AG09319 (cell line): ENCODE data around the gene ADIPOQ.

GRCh38 chr3:186606251-186606656, 6.6 kb upstream of the AHSG start:
- RRBS, result no CpG with 5 or more reads among the region's 2 CpGs

DNA sequence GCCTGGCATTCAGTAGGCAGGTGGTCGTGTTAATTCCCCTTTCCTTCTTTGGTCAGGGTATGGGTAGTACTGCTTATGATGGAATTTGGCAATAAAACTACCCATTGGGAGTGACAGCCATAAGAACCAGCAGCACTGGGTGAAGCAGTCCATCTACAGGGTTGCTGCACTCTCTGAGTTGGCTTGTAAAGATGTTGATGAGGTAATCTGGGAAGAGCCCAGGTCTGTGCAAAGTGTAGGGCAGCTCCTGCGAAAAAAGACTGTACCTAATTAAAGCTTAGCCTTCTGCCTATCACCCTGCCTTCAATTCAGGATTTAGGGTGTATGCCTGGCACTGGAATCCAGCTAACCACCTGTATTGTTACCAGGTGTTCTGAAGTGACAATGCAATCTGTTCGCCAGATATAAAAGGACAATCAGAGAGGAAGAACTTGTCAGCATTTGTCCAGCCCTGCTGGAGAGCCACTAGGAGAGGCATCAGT, 4.6 kb upstream of the FETUB start:
- RRBS, result no CpG with 5 or more reads among the region's 3 CpGs

DNA sequence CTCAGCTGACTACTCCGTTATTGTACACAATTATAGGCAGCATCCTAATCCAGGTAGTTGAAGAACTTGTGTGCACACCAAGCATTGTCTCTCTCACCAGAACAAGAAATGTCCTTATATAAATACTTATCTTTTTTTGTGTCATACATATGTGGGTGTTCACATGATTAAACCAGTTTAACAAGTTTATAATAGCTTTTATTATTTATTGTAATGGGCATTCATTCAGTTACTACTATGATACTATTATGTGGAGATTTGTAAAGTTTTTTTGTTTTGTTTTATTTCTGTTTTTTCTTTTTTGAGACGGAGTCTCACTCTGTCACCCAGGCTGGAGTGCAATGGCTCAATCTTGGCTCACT, 2.5 kb upstream of the RFC4 start:
- RRBS, result no CpG with 5 or more reads among the region's 2 CpGs

DNA sequence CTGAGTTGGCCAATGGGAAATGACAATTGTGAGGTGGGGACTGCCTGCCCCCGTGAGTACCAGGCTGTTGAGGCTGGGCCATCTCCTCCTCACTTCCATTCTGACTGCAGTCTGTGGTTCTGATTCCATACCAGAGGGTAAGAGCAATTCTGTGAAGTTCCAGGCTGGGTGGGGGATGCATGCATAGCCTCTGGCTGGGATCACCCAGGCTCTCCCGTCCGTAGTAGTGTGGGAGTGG, at the start of gene ADIPOQ:
Gene ADIPOQ (plus strand): TSS at position 98 of the 238 bp plus-strand sequence.
- RRBS, result no CpG with 5 or more reads among the region's 3 CpGs

- RRBS, result 45% methylated on average over 5 of the region's 6 CpGs
Observed at GRCh38 chr3:186932184-186932454, 1.8 kb downstream of the ST6GAL1 start.

- RRBS, result no CpG with 5 or more reads among the region's 6 CpGs
Observed at GRCh38 chr3:186932483-186933024, 2.2 kb downstream of the ST6GAL1 start.

DNA sequence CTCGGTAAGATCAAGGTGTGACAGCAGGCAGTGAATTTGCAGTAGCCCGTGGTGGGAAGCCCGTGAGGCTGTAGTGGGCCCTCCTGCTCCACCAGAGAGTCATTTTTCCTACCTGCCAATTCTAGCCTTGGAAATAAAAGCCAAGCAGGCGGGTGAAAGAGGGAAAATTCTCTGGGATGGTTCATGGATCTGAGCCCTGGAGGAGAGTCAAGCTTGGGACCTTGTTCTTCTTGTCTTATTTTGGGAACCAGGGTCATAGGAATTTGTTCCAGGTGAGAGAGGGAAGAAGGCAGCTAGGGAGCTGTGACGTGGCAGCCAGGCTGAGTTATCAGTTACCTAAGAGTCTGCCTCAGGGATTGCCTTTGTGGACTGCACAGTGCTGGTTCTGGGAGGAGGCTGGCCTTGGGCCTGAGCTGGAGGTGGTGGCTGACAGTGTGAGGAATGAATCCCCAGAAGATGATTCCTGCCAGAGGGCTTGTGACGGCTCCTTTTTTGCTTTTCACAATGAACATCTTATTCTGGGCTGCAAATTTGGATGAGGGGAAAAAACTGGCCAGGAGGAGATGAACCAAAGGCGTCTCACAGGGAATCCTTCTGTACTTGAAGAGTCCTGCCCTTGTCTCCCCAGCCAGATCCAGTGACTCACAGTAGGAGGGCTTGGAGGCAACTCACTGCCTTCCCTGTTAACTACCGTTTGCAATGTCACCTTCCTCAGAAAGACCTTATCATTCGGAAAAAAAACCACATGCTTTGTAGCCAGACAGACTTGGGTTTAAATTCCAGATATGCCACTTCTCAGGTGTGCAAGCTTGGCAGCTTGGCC, 18.9 kb downstream of the ST6GAL1 start:
- RRBS, result no CpG with 5 or more reads among the region's 9 CpGs

GRCh38 chr3:186988705-186989362, 58.5 kb downstream of the ST6GAL1 start:
- RRBS, result no CpG with 5 or more reads among the region's 6 CpGs

- RRBS, result no CpG with 5 or more reads among the region's 4 CpGs
Observed at GRCh38 chr3:187040614-187041240, 98.6 kb downstream of the RPL39L start.

DNA sequence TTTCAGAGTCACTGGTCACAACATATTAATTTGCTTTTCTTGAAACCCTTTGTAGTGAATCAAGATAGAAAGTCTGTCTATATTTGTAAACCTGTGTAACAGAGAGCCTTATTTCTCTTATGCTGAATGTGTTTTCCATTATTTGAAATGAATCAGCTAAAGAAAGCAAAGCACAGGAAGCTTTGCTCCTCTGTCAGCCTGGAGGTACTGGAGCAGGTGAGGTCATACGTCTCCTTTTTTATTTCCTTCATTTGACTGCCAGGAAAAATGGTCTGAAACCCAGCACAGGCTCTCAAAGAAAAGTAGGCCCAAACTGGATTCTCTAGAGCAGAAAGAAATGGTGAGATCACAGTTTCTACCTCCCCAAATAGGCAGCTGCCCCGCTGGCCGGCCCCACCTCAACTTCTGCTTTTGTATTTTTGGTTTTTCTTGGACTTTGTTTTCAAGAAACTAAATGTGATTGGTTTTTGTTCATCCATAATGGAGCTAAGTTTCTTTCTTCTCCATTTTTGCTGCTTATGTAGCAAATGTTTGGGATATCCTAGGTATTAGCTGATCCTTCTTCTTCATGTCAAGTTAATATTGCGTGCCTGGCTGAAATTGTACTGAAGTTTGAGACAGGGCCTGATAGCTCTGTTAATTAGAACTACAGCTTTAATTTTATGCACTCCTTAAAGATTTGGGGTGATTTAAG, 95.0 kb downstream of the RPL39L start:
- RRBS, result no CpG with 5 or more reads among the region's 4 CpGs

GRCh38 chr3:187072640-187073121, 66.6 kb downstream of the RPL39L start:
- RRBS, result no CpG with 5 or more reads among the region's 4 CpGs

- RRBS, result no CpG with 5 or more reads among the region's 2 CpGs
Observed at GRCh38 chr3:187078570-187079086, 60.7 kb downstream of the RPL39L start.

DNA sequence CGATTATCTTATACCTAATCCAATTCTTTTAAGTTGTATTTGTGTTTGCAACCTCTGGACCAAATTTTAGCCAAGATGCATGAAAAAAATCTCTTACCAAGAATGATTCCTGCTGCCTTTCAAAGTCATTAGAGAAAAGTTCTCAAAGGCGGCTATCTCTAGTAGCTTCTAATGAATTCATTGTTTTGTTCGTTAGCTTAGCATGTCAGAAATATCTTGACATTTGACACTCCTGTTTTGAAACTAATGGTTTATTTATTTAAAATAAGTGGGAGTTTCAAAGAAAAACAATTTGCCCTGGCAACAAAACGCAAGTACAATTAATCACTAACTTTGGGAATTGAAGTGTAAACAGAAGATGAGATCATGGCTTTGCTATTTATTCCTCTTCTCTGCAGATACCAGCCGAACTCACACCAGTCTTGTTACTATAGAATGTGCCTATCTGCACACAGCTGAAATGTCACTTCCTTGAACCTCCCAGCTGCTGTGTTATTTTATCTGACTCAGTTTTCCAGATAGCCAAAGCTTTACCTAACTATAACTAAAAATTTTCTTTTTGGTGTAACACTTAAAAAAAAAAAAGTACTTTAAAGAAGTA, 27.5 kb downstream of the MASP1 start:
- RRBS, result no CpG with 5 or more reads among the region's 5 CpGs

DNA sequence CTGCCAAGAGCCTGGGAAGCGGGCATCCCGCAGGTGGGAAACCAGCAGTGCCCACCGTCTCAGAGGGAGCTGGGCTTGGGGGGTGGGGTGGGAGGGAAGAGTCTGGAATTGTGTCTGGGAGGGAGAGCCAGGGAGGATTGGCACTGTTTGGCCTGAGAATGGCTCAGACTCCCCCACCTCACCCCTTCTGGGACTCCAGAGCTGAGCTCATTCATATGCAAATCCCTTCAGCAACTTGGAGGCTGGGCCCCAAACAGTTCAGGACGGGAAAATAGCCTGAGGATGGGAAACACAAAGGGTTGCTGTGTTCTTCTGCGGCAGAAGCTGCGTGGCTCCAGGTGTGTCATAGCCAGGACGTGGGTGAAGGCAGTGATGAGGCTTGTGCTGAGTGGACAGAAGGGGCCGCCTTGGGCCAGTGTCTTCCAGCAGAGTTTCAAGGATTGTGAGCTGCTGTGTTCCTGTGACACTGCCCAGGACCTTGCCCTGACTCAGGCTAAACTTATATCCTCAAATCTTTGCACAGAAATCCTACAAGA, 16.6 kb downstream of the MASP1 start:
- RRBS, result no CpG with 5 or more reads among the region's 8 CpGs

DNA sequence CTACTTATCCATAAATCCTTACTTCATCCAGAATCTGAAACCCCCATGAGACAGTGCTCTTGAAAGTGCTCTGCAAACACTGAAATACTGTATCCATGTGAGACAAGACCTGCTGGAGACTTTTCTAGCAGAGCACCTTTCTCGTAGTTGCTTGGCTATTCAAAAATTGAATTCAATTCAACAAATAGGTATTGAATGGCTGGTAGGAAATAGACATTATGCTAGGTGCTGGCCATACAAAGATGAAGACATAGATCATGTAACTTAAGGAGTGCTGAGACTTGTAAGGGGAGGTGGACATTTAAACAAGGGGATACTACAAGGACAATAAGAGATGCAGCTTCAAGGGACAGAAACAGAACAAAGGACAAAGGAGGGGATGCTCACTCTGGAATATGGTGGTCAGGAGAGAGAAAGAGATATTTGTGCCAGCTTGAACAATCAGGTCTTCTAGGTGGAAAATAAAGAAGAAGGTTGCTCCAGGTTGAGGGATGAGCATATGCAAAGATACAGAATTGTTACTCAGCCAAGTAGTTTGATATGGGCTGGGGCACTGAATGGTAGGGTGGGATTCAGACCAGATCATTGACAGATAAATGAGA, 1.6 kb downstream of the MASP1 start:
- RRBS, result no CpG with 5 or more reads among the region's 1 CpG

DNA sequence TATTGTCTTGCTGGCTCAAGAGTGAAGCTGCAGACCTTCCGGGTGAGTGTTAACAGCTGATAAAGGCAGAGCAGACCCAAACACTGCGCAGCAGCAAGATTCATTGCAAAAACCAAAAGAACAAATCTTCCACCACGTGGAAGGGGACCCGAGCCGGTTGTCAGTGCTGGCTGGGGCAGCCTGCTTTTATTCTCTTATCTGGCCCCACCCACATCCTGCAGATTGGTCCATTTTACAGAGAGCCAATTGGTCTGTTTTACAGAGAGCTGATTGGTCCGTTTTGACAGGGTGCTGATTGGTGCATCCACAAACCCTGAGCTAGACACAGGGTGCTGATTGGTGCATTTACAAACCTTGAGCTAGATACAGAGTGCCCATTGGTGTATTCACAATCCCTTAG, 1.1 kb upstream of the RTP4 start:
- RRBS, result no CpG with 5 or more reads among the region's 6 CpGs

- RRBS, result no CpG with 5 or more reads among the region's 17 CpGs
Observed at GRCh38 chr3:187721169-187721896, 19.0 kb upstream of the RTP2 start.

DNA sequence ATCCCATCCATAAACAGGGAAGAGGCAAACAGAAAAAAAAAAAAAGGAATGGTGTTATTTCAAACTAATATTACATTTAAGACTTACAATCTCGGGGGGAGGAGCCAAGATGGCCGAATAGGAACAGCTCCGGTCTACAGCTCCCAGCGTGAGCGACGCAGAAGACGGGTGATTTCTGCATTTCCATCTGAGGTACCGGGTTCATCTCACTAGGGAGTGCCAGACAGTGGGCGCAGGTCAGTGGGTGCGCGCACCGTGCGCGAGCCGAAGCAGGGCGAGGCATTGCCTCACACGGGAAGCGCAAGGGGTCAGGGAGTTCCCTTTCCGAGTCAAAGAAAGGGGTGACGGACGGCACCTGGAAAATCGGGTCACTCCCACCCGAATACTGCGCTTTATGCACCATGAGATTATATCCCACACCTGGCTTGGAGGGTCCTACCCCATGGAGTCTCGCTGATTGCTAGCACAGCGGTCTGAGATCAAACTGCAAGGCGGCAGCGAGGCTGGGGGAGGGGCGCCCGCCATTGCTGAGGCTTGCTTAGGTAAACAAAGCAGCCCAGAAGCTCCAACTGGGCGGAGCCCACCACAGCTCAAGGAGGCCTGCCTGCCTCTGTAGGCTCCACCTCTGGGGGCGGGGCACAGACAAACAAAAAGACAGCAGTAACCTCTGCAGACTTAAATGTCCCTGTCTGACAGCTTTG, 145.0 kb upstream of the BCL6 start:
- RRBS, result no CpG with 5 or more reads among the region's 32 CpGs

GRCh38 chr3:187974670-187976119, 178.8 kb upstream of the LPP start:
- RRBS, result no CpG with 5 or more reads among the region's 13 CpGs

- RRBS, result no CpG with 5 or more reads among the region's 9 CpGs
Observed at GRCh38 chr3:188051724-188052064, 102.3 kb upstream of the LPP start.